Iris pigment epithelial cell (primary cell): Measurements from ENCODE around the genes TENM4 and TMEM126B.

DNA sequence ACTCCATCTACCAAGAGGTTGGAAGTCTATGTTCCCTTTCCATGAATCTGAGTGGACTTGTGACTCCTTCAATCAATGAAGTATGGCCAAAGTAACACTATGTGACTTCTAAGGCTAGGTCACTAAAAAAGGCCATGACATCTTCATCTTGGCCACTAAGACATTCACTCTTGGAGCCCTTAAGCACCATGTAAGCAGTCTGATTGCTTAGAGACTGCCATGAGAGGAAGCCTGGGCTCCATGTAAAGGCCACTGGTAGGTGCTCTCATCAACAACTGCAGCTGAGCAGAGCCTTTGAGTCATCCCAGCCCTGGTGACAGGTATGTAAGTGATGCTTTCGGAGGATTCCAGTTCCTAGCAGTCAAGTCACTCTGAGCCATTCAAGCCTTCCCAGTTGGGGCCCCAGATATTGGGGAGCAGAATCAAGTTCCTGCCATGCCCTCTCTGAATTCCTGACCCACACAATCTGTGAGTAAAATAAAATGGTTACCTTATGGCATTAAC is 26.2 kb downstream of the GAB2 start:
- RRBS, result no CpG with 5 or more reads among the region's 1 CpG

GRCh38 chr11:78416809-78417525 is 653 bp downstream of the GAB2 start:
- RRBS, result 0% methylated on average over 2 of the region's 62 CpGs

DNA sequence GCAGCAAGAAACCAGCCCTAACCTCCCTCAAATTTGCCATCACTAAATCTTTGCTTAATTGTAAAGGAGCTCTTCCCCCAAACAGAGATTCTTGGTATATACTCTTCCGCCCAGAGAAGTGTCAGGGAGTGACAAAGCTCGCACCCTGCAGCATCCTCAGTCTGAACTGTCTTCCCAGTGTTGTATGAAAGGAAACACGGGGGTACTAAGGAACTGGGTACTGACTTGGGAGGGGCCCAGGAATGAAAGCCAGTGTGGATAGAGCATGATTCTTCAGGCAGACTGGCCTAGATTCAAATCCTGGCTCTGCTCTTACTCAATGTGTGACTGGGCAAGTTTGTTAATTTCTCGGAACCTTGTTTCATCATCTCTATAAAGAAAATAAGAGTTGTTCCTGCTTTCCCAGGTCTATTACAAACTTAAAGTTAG is 265.9 kb upstream of the NARS2 start:
- RRBS, result no CpG with 5 or more reads among the region's 4 CpGs

GRCh38 chr11:79173576-79174208 is 267.1 kb downstream of the TENM4 start:
- RRBS, result no CpG with 5 or more reads among the region's 6 CpGs

- RRBS, result no CpG with 5 or more reads among the region's 5 CpGs
These were observed 34.5 kb downstream of the TENM4 start for GRCh38 chr11:79406390-79406719.

DNA sequence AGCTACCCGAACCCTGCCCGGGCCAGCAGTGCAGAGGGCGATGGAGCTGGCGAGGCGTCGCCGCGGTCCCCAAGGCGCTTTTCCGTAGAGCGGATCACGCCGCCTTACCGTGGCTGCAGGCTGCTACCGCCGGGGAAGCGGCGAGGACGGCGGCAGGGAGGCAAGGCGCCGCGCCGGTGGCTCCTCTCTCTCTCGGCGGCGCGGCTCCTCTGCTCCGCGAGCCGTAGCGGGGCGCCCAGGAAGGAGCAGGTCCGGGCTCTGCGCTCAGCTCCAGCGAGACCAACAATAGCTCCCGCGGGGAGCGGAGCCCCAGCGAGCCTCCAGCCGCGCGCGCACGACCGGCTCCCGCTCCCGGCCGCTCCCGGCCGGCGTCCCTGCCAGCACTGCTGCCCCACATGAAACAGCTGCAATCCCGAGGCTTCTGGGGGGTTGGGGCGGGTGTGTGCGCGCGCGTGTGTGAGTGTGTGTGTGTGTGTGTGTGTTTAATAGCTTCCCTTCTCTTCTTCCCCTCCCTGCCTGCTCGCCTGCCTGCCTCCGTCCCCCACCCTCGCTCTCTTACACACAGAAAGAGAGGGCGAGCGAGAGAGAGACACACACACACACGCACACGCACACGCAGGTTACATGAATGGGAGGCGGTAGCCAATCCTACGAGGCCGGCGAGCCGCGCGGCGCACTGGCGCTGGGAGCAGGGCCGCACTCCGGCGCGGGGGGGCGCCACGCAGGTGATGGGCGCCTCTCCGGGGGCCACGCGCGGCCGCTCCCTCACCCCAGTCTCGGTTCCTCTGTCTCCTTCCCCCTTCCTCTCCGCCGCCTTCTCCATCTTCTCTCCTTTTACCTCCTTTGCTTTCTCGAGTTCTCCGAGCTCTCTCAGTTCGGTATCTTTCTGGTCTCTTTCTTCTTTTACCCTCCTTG is at the start of gene TENM4:
TSS of gene TENM4 (minus strand) at position 630 of the 915 bp plus-strand sequence.
- RRBS, result 1% methylated on average over 43 of the region's 93 CpGs

DNA sequence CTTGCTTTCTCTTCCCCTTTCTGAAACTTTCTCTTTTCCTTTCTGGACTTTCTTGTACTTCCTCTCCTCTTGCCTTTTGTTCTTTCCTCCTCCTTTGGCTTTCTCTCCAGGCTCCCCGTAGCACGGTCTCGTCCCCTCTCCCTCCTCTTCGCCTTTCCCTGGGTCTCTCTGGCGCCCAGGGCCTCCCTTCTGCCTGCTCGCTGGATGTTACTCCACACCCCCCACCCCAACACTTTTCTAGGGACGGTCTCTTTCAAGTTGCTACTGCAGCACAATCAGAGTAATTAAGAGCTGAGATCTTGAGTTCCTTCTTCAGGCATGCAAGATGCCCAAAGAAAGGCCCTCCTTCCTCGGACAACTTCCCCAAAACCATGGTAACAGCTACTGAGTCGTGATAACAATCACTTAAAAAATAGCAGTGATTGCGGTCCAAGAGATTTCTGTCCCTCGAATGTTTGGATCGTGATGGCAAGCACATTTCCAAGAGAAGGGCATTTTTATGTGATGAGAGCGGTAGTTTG is 546 bp upstream of the TENM4 start:
- RRBS, result no CpG with 5 or more reads among the region's 13 CpGs

GRCh38 chr11:83061909-83062464 is 9.7 kb downstream of the RAB30 start:
- RRBS, result no CpG with 5 or more reads among the region's 3 CpGs

DNA sequence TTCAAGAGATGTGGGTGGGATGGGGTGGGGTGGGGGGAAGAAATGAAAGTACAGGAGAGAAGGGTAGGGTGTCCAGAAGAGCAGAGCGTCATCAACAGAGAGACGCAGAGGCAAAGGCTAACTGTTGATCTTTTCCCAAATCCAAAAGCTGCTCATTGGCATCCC is 1.7 kb downstream of the RAB30 start:
- RRBS, result no CpG with 5 or more reads among the region's 2 CpGs

GRCh38 chr11:83165655-83166742 is 9.1 kb downstream of the PCF11 start:
- RRBS, result no CpG with 5 or more reads among the region's 19 CpGs

DNA sequence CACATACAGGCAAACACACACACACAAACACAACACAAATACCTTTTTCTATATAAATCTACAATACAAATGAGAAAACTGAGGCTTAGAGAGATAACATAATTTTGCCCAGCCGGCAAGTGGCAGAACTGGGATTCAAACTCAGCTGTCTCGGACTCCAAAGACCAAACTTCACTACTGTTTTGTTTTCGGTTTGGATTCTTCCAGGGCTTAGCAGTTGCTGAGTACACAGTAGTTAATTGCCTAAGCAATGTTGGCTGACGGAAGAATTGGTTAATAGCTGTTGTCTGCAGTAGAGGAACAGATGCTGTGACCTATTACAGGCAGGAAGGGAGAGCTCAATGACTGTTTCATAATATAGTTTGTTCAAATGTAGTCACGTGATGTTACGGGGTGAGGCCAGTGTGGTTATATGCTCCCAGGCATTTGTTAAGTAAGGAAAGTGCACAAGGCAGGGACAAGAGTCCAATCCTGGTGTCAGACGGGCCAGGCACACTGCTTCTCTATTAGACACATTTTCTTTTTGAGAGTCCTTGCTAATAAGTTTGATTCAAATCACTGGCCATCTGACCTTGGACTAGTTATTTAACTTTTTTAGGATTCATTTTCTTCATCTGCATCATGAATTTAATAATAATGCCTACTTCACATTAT is 222.6 kb upstream of the CCDC90B start:
- RRBS, result no CpG with 5 or more reads among the region's 7 CpGs

- RRBS, result no CpG with 5 or more reads among the region's 2 CpGs
These were observed 1062.6 kb downstream of the DLG2 start for GRCh38 chr11:84564472-84565041.

DNA sequence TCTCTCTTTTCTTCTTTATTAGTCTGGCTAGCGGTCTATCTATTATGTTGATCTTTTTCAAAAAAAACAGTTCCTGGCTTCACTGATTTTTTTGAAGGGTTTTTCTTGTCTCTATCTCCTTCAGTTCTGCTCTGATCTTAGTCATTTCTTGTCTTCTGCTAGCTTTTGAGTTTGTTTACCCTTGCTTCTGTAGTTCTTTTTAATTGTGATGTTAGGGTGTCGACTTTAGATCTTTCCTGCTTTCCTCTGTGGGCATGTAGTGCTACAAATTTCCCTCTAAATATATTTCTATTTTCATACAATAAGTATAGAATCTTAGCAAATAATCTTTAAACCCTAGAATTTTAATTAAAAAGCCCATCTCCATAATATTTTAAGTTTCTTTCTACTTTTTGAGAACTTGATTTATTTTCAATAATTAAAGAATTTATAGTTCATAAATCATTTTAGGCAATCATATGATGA is 620.5 kb downstream of the DLG2 start:
- RRBS, result no CpG with 5 or more reads among the region's 2 CpGs

GRCh38 chr11:85626574-85626978 is 568 bp downstream of the DLG2 start:
- RRBS, result no CpG with 5 or more reads among the region's 3 CpGs

DNA sequence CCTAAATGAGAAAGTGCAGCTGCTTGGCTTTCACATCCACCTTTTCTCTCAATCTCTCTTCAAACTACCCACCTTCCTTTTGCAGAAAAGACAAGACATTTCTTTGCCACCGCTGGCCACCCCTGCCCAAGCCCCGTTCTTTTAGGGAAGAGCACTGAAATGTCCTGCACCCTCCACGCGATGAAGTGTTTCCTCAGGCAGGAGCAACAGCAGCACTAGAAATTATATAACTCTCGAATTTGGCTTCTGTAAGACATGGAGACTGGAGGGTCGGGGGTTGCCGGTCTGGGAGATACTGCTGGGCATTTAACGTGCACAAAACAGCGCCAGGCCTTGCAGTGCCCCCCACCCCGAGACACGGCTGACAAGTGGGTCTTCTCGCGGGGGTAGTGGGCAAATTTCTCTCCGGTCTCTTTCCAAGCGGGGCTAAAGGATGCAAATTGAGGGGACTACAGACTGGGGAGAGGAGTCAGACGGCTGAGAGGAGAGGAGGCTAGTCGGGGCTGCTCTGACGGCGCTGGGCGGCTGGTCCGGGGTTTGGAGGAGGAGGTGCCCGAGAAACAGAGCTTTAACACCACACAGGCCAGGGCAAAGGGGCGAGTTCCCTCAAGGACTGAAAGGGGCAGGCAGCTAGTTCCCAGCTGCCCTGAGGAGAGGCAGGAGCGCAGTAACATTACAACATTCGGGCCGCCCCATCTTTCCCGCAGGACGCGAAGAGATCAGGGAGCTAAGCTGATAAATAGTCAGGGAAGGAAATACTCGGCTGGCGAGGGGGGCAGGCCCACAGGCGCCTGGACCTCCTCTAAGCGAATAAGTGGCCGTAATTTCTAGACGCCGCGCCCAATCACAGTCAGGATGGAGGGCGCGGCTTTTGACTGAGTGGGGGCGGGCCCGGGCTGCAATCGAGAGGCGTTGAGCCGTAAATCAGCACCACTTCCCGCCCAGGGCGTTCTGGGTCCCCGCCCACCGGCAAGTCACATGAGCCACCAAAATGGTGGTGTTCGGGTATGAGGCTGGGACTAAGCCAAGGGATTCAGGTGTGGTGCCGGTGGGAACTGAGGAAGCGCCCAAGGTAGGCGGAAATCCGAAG is at the start of gene TMEM126B:
TSS of gene TMEM126B (plus strand) at position 977 of the 1,090 bp plus-strand sequence.
- RRBS, result 2% methylated on average over 9 of the region's 53 CpGs

DNA sequence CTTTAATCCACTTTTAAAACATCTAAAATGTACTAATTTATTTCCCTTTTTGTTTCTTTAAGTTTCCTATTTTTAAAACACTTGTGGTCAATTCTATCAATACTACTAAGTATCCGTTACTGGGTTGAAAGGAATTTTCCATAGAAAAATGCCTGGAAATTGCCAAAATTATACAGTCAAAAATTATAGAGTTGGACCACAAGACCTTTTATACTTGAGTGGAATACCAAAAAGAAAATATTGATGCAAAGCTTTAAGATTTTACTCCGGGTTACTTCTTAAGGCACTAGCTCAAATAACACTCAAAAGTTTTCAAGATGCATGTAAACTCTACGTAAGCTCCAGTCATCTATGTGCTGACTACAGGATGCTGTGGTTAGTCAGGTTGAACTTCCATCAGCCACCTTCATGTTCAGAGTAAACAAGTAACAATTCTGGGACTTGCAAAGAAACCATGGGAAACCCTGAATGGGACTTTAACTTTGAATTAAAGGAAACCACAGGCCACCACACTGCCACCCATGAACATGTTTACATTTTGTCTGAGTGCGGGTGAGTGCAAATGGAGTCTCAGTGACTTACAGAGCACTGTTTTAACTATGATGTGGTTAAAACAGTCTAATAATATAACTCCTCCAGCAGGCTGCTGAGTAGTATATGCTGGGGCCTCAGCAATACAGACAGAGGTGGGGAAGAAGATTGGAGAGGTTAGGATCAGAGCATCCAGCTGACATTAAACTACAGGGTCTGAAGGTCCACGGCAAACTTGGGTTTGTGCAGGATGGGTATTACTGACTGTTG is 12.8 kb upstream of the SYTL2 start:
- RRBS, result no CpG with 5 or more reads among the region's 5 CpGs

DNA sequence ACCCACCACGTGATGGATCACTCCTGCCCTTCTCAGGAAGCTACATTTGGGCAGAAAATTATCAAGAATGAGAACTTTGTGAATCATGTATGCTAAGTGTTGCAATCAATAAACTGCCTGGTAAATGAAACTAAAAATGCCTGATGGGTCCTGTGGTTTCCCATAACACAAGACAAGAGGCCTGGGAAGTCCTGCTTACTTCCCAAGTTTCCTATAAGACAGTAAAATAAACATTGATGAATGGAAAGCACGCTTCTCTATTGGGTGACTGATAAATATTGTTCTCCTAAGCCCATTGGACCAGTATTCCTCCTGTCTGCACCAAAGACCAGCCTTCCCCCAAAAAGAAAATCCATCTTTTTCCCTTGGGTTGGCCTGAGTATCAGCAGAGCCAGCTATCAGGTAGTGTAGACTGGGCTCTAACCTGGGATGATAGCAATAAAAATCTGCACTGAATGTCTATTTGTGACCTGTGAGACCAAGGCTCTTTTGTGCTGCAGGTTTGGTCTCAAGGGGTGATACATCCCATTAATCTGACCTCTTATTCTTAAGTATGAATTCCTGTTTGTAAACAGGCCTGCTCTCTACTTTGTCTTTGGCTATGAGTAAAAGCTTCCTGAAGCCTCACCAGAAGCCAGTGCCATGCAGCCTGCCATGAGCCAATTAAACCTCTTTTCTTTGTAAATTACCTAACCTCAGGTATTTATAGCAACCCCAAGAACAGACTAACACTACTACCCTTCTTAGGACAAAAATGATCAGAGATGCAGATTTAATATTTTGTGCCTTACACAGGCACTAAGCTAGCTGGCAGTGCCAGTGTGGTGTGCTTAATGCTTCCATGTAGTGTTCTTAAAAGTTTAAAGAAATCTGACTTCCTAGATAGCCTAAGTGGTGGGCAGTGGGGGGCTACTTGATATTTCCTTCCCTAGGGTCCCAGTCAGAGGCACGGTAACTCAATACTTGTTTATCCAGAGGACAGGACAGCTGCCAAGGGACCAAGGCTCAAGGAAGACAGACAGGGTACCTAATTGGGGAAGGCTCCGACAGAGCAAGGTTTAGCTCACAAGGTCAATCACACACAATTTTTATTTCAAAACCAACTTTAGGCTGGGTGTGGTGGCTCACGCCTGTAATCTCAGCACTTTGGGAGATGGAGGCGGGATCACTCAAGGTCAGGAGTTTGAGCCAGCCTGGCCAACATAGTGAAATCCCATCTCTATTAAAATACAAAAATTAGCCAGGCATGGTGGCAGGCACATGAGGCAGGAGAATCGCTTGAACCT is 98.9 kb downstream of the CCDC83 start:
- RRBS, result no CpG with 5 or more reads among the region's 7 CpGs

GRCh38 chr11:85963204-85963975 is 105.5 kb downstream of the PICALM start:
- RRBS, result no CpG with 5 or more reads among the region's 6 CpGs